ENCODE results near the genes SACM1L, XCR1, CCR2, LTF and MYL3.

DNA sequence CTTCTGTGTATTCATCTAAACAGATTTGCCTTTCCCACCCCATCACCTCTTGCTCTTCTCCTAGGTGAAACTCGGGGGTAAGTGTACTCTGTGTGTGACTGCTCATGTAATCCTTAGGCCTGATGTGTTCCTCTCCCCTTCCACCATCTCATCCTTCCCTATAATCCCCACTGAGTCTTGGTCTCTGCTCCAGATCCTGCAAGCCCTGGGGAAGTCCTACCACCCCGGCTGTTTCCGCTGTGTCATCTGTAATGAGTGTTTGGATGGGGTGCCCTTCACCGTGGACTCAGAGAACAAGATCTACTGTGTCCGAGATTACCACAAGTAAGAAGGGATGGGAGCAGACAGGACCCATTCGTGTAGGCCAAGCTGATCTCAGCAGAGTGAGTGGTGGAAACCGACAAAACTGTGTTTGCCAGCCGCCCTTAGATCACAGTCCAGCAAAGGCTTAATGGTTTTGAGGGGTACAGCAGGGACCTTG, 16.7 kb upstream of the SACM1L start:
- RAMPAGE, long total RNA: no peak
- RRBS: no CpG with 5 or more reads among the region's 8 CpGs

DNA sequence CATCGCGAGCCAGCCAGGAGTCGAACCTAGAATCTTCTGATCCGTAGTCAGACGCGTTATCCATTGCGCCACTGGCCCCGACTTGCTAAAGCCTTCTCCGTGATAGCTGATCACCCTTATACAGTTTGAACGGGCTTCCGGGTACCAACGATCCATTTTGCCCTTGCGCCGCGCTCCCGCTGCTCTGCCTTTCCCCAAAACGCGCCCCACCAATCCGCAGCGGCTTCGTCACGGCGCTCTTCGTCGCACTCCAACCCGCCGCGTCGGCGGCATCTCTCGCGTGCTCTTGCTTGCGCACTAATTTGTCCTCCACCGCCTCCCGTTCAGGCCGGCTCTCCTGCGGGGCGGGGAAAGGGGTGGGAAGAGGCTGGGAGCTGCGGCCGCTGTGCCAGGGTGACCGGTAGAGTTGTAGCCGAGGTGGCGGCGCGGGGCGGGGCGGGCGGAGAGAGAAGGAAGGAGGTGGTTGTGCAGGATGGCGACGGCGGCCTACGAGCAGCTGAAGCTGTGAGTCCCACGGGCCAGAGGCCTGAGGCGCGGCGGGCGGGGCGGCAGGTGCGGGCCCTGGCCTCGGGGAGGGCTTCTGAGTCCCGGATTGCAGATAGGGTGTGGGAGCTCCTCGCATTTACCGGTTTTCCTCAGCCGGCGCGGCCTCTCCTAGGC, at the start of gene SACM1L:
Gene SACM1L, plus strand, starts transcription at position 403 of the 660 bp plus-strand sequence.
- RAMPAGE, long total RNA: start-site peak on the plus strand centred at position 428 of the sequence, 77 bp wide, 478 and 629 reads in 2 replicates
- RRBS: 3% methylated on average over 9 of the region's 66 CpGs

GRCh38 chr3:45689654-45690175, 519 bp downstream of the SACM1L start:
- RAMPAGE, long total RNA: no peak
- RRBS: 4% methylated on average over 10 of the region's 24 CpGs

- RAMPAGE, long total RNA: no peak
- RRBS: 35% methylated on average over 3 of the region's 25 CpGs
Measured at GRCh38 chr3:45915179-45916413, 27.7 kb upstream of the CXCR6 start.

GRCh38 chr3:45944486-45945205, 1.4 kb downstream of the CXCR6 start:
- RAMPAGE, long total RNA: no peak
- RRBS: no CpG with 5 or more reads among the region's 7 CpGs

DNA sequence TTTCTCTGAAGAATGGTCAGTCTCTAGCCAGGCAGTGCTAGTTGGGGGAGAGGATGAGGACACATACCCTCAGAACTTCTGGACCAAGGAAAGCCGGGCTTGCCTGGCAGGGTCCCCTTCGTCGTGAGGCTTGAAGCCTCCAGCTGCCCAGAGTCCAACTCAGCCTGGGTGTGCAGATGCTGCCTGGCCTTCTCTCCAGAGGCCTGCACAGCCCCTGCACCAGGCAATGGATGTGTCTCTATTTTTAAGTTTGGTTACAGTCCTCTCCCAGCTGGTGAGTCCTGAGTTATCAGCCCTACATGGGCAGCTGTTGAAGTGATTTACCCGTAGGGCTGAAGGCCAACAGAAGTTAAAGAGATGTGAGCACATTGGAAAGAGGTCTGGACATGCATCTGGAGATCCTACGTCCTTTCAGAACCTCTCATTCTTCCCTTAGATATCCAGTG, 10.1 kb downstream of the FYCO1 start:
- RAMPAGE, long total RNA: no peak
- RRBS: no CpG with 5 or more reads among the region's 5 CpGs

DNA sequence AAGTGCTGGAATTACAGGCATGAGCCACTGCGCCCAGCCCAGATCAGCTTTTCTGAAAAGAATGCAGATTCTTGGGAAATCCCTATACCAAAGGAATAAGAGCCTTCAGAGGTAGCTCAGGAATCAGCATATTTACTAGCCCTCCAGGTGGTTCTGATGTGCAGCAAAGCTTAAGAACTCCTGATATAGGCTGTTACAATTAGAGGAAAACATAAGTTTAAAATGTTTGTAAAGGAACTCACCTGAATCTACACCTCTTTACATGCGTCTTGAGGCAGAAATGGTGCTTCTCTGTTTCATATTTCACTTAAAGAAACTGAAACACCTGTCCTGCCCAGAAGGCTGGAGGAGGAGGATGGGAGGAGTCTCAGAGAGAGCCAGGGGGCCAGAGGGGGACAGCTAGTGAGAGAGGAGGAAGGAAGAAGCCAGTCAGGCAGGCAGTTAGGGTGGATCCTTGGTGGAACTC, at the start of gene XCR1:
Gene XCR1, minus strand, starts transcription at position 309 of the 466 bp plus-strand sequence.
- RAMPAGE, long total RNA: no peak
- RRBS: no CpG with 5 or more reads among the region's 2 CpGs

DNA sequence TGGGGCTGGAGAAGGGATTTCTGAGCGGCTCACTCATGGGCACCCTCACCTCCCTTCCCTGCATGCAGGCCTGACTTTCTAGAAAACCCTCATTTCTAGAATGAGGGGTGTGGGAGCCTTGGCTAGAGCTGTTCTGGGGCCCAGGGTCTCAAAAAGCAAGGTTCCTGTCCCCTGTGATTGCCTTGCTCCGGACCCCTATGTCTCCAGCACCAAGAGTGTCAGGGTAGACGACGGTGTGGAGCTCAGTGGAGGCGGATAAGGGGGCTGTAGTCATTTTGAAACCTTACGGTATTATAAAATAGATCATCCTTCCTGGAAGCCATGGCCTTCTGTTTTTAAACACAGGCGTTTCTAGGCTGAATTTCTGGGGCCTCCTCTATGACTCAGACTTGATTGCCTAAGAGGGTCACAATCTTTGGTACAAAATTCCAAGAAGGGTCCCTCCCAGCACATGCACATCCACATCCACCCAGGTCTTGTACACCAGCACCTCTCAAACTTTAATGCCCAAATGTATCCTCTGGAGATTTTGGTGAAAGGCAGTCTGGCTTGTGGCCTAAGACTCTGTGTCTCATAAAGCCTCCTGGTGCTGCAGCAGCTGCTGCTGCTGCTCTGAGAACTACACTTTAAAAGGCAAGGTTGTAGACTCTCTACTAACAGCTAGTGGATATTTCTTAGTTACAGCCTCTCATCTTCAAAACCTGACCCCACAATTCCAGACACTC, 70.5 kb upstream of the XCR1 start:
- RAMPAGE, long total RNA: no peak
- RRBS: no CpG with 5 or more reads among the region's 7 CpGs

GRCh38 chr3:46130623-46131414, 77.3 kb downstream of the CCR1 start:
- RAMPAGE, long total RNA: no peak
- RRBS: no CpG with 5 or more reads among the region's 7 CpGs

DNA sequence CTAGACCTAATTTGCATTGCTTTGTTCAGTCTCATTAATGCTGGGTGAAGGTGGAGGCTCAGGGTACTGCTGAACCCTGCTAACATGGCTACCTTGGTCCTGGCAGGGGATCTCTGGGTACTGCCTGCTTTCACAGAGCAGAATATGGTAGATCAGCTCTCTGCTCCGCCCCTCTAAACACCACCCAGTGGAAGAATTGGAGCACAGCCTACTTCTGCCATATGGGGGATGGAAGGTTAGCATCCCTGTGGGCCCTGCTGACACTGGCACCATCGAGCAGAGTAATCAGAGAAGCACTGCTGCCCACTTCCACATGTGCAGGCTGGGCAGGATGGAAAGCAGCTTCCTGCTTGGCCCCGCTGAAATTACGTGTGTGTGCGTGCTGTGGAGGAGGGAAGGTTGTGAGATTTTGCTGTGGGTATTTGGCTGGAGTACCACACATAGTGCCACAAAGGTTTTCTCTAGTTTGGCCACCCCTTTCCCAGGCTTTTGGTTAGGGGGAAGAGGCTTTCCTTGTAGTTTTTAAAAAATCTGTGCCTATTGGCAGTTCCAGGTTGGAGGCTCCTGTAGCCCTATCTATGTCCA, 24.8 kb downstream of the CCR1 start:
- RAMPAGE, long total RNA: no peak
- RRBS: no CpG with 5 or more reads among the region's 5 CpGs

GRCh38 chr3:46236020-46236703, 6.1 kb upstream of the CCR3 start:
- RAMPAGE, long total RNA: no peak
- RRBS: no CpG with 5 or more reads among the region's 7 CpGs

- RAMPAGE, long total RNA: no peak
- RRBS: no CpG with 5 or more reads among the region's 3 CpGs
Measured at GRCh38 chr3:46353942-46354294, at the start of gene CCR2. TSS of gene CCR2 (plus strand) at chr3:46354111.

DNA sequence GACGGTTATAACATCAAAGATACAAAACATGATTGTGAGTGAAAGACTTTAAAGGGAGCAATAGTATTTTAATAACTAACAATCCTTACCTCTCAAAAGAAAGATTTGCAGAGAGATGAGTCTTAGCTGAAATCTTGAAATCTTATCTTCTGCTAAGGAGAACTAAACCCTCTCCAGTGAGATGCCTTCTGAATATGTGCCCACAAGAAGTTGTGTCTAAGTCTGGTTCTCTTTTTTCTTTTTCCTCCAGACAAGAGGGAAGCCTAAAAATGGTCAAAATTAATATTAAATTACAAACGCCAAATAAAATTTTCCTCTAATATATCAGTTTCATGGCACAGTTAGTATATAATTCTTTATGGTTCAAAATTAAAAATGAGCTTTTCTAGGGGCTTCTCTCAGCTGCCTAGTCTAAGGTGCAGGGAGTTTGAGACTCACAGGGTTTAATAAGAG, 435 bp downstream of the CCR5 start:
- RAMPAGE, long total RNA: no peak
- RRBS: no CpG with 5 or more reads among the region's 2 CpGs

GRCh38 chr3:46464730-46465340, at the start of gene LTF:
TSS of gene LTF (minus strand) at chr3:46464905.
- RAMPAGE, long total RNA: no peak
- RRBS: 18% methylated on average over 1 of the region's 25 CpGs

GRCh38 chr3:46558101-46559137, 7.7 kb downstream of the LRRC2 start:
- RAMPAGE, long total RNA: no peak
- RRBS: no CpG with 5 or more reads among the region's 24 CpGs

GRCh38 chr3:46690583-46691261, 2.8 kb downstream of the ALS2CL start:
- RAMPAGE, long total RNA: no peak
- RRBS: no CpG with 5 or more reads among the region's 11 CpGs

GRCh38 chr3:46693970-46694377, 495 bp upstream of the ALS2CL start:
- RAMPAGE, long total RNA: no peak
- RRBS: 73% methylated on average over 8 of the region's 29 CpGs

GRCh38 chr3:46696656-46696990, 3.1 kb upstream of the ALS2CL start:
- RAMPAGE, long total RNA: no peak

- RAMPAGE, long total RNA: no peak
- RRBS: no CpG with 5 or more reads among the region's 10 CpGs
Measured at GRCh38 chr3:46862035-46862842, 1.0 kb downstream of the MYL3 start.

- RAMPAGE, long total RNA: start-site peak on the minus strand at chr3:46863438-46863462, 25,277 and 21,910 reads in 2 replicates; start-site peak on the plus strand at chr3:46863673-46863760, 5 and 18 reads in 2 replicates
- RRBS: no CpG with 5 or more reads among the region's 10 CpGs
Measured at GRCh38 chr3:46863062-46863852, at the start of gene MYL3. TSS of gene MYL3 (minus strand) at chr3:46863444.

All from cardiac muscle cell (in vitro differentiated cells and primary cell).